Iris pigment epithelial cell (primary cell): ENCODE data around the genes DACH2 and PCDH11X.

GRCh38 chrX:82756383-82756716 lies 751.7 kb upstream of the POU3F4 start:
- RRBS, result no CpG with 5 or more reads among the region's 5 CpGs

DNA sequence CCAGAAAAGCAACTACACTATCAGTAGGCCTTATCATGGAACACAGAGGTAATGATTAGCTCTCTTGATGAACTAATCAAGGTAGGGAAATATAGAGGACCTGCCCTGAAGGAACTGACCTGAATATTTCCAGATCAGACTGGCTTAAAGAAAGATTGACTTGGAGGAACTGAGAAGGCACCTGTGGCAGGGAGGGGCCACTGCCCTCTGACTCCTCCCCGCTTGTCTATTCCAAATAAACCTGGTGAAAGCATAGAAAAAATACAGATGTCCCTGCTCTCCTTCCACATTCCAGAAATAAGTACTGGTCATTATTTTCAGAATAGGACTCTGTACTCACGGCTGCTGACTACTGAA lies 5.5 kb downstream of the RPS6KA6 start:
- RRBS, result no CpG with 5 or more reads among the region's 2 CpGs

DNA sequence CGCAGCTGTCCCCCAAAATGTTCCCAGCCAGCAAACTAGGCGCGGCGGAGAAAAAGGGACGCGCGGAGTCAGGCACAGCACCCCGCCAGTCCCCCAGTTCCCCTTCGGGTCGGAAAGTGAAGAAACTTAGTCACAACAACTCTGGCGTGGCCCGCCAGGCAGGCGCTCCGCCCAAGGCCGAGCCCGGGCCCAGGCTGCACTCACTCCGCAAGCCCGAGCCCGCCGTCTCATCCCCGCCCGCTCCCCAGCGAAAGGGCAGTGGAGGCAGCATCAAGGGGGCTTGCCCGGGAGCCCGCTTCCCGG lies 623 bp downstream of the RPS6KA6 start:
- RRBS, result 27% methylated on average over 3 of the region's 26 CpGs

- RRBS, result no CpG with 5 or more reads among the region's 22 CpGs
These were observed 557 bp downstream of the HDX start for GRCh38 chrX:84501536-84502255.

DNA sequence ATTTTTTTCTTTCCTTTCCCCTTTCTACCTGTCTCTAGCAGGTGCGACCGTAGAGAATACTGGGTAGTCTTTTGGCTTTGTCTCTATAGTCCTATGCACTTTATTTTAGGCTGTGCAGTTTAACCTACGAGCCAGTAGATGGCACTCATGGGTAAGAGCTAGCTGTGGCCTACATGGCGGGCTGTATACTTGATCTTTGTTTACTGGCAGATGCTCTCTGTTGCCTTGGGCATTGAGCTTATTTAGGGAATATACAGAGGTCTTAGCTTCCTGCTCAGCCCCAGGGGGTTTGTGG lies 227.5 kb upstream of the HDX start:
- RRBS, result no CpG with 5 or more reads among the region's 4 CpGs

- RRBS, result no CpG with 5 or more reads among the region's 4 CpGs
These were observed 890 bp downstream of the APOOL start for GRCh38 chrX:85004598-85004936.

DNA sequence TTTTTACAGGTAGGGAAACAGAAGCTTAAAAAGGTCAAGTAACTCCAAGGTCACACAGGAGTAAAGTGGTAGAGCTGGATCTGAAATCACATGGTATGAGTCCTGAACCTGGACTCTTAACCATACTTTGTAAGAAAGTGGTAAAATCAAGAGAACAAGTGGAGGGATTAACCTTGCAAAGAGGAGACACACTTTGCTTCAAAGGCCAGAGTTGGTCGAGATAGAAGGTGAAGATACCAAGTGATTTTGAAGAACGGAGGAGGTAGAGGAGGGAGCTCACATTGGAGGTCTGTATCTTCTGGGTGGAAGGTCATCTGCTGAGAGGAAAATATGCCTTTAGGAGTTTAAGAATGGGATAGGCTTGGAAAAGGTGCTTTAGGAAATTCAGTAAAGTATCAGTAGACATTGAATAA lies 3.1 kb downstream of the APOOL start:
- RRBS, result no CpG with 5 or more reads among the region's 2 CpGs

DNA sequence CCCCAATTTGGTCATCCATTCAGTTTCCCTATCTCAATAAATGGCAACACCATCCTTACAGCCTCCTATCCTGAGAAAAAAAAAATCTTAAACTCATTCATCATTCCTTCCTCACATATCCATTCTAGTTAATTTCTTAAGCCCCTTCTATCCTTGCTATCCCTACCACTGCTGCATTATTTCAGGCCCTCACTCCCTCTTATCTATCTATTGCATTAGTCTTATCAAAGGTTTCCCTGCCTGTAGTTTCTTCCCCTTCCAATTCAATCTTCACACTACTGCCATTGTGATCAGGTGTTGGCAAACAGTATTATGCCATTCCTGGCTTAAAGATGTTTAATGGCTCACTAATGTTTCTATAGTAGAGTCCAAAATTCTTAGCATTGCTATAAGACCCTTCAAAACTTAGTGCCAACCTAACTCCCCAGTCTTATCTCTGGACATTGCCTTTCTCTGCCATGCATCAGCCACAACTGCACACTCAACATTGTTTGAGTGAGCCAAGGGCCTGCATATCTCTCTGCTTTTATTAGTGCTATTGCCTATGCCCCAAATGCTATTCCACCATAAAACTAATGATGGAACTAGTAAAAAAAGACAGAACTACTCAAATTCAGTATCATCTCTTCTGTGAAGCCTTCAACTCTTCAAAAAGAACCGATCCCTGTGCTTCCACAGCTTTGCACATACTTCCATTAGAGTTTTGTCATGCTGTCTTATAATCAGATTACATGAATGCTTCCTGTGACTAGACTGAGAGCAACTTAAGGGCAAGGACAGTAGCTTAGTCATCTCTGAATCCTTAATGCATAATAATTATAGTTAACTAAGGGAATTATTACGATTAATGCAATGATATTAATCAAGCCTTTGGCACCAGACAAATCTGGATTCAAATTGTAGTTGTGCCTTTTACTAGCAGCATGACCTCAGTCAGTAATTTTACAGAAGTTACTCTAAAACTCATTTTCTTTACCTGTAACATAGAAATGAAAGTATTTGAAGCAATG lies 53.8 kb downstream of the CHM start:
- RRBS, result no CpG with 5 or more reads among the region's 2 CpGs

GRCh38 chrX:86148106-86148678 lies at the start of gene DACH2:
Gene DACH2 (plus strand): TSS chrX:86148451.
- RRBS, result 11% methylated on average over 12 of the region's 43 CpGs

DNA sequence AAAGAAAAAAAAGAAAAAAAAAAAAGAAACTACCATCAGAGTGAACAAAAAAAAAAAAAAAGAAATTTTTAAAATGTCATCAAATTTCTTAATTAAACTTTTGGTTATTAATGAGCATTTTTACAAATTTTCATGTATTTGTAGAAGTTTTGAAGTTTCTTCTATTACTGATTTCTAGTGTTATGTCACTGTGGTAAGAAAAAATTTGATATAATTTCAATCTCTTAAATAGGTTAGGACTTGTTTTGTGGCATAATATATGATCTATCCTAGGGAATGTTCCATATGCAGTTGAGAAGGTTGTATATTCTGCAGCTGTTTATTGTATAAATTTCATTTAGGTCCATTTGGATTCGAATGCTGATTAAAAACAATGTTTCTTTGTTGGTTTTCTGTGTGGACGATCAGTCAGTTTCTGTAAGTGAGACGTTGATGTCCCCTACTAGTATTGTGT lies 297.3 kb downstream of the DACH2 start:
- RRBS, result no CpG with 5 or more reads among the region's 3 CpGs

GRCh38 chrX:89539080-89539503 lies 382.6 kb upstream of the TGIF2LX start:
- RRBS, result no CpG with 5 or more reads among the region's 5 CpGs

- RRBS, result no CpG with 5 or more reads among the region's 36 CpGs
These were observed at the start of gene PCDH11X for GRCh38 chrX:91779054-91779638. Gene PCDH11X (plus strand): TSS chrX:91779375.

GRCh38 chrX:92114255-92114542 lies 335.0 kb downstream of the PCDH11X start:
- RRBS, result no CpG with 5 or more reads among the region's 6 CpGs

DNA sequence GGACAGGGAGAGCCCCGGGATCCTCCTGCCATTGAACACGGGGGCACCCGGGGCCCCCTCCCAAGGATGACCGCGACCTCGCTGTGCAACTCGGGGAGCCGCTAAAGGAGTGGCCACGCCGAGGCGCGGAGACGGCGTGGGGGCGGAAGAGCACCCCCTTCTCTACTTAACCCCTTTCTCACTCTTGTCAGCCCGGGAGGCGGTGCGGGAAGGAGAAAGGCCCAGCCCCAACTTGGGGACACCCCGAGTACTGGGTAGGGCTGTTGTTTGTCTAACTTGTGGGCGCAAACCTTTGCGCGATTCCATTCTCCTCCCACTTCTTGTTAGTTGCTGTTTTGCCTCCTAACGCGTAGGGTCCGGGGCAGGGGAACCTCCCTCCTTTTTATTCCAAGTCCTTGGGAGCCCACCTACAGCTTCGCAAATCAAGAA lies 595 bp downstream of the DIAPH2 start:
- RRBS, result no CpG with 5 or more reads among the region's 26 CpGs

DNA sequence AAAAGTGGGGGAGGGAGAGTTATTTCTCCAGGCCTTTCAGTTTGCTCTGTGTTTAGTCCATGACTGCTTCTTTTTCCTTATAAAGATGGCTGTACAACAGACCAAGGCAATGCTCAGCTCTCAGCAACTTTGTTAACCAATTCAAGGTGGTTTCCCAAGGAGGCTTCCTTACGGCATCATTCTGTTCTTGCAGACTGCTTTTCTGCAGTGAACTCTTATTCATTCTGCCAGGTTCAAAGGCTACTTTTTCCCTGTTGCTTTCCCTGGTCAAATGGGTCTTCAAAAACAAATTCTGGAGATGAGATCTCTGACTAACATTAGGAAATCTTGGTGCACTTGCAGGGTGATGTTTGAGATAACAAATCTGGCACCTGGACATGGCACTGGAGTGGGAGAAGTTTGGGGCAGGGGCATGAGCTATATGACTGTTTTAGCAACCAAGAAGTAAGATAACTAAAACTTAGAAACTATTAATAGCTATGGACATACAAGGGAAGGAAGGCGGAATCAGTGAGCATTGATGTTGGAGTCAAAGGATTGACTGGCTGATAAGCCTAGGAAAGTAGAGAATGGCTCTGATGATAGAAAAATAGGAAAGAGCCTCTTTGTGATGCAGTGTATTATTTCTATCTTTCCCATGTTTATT lies 129.8 kb downstream of the RPA4 start:
- RRBS, result no CpG with 5 or more reads among the region's 2 CpGs

DNA sequence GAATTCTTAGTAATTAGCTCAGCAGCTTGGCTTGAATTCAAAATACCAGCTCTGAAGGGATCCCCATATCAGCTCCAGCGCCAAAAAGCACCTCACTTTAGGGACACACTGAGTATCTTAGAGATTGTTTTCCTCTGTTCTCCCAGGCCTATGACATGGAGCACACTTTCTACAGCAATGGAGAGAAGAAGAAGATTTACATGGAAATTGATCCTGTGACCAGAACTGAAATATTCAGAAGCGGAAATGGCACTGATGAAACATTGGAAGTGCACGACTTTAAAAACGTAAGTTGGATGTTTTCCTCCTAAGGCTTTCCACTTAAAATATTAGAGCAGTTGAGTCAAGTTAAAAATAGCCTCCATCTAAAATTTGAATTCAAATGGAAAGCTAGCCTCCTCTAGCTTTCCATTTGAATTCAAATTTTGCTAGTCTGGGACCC lies 9.0 kb downstream of the TNMD start:
- RRBS, result no CpG with 5 or more reads among the region's 4 CpGs

- RRBS, result no CpG with 5 or more reads among the region's 2 CpGs
These were observed 15.8 kb downstream of the SRPX2 start for GRCh38 chrX:100659627-100660382.

- RRBS, result no CpG with 5 or more reads among the region's 3 CpGs
These were observed 9.3 kb upstream of the SYTL4 start for GRCh38 chrX:100741082-100741711.

GRCh38 chrX:100874420-100874957 lies 330 bp upstream of the NOX1 start:
- RRBS, result no CpG with 5 or more reads among the region's 2 CpGs